ENCODE data around the genes SGTA, NCLN and SMIM44.

DNA sequence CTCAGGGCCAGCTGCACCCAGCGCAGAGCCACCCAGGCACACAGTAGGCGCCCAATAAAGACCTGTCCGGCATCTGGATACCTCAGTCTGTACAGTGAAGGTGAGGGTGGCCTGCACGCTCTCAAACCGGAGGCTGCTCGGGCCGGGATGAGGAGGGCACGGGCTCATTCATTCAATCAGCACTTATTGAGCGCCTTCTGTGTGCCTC, 294 bp downstream of the SLC39A3 start:
- RRBS = 2% methylated on average over 7 of the region's 9 CpGs

- RRBS = 97% methylated on average over 3 of the region's 23 CpGs
Measured at GRCh38 chr19:2762773-2763469, 20.2 kb downstream of the SGTA start.

GRCh38 chr19:2783151-2783796, at the start of gene SGTA:
Gene SGTA, minus strand, starts transcription at chr19:2783273.
- RRBS = 2% methylated on average over 13 of the region's 48 CpGs

GRCh38 chr19:2902546-2902927, 1.8 kb downstream of the ZNF57 start:
- RRBS = no CpG with 5 or more reads among the region's 4 CpGs

DNA sequence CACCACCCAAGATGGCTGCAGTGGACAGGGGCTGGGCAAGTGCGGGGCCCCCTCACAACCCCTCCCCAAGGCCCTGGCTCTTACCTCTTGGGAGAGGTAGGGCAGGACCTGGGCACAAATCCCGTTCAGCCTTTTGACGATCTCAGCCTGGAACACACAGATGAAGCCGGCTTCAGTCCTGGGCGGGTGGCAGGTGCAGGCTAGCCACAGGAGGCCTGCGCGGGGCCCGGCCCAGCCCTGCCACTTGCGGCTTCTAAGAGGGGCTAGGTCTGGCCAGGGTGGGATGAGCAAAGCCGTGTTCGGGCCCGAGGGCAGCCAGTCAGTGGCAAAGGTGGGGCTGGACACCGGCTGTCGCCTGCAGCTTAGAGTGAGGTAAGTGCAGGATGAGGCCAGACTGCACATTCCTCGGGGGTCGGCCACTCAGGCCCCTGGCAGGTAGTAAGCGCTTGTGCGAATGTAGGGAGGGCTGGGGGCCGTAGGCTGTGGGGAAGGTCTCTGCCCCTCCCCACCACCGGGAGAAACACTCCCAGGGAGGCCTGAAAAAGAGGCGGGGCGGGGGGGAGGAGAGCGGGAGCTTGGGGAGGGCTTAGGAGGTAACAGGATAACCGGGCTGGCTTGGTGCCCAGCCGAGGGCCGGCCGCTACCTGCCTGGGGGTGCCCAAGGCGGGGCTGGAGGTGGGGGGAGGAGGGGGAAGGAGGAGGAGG, 6.6 kb downstream of the TLE5 start:
- RRBS = 97% methylated on average over 7 of the region's 28 CpGs

DNA sequence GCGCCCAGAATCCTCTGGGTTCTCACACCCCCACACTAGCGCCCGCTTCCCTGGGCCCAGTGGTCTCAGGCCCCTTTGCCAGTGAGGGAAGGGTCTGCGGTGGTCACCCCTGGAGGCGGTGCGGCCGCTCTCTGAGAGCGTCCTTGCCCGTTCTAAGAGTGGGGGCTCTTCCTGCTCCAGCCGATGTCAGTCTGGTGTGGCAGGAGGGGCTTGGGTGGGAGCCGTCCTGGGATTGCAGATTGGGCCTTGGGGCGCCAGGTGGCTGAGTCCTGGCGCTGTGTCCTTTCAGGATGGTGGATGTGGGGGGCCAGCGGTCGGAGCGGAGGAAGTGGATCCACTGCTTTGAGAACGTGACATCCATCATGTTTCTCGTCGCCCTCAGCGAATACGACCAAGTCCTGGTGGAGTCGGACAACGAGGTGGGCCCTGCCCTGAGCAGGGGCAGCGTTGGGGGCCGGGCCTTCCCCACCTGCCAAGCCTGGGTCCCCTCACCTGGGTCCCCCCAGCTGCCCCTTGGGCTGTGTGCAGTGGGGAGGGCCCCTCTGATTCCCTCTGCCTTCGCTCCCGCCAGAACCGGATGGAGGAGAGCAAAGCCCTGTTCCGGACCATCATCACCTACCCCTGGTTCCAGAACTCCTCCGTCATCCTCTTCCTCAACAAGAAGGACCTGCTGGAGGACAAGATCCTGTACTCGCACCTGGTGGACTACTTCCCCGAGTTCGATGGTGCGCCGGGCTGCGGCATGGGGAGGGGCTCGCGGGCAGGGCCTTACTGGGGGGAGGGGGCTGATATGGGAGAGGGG, 17.0 kb upstream of the GNA15 start:
- RRBS = 100% methylated on average over 4 of the region's 38 CpGs

DNA sequence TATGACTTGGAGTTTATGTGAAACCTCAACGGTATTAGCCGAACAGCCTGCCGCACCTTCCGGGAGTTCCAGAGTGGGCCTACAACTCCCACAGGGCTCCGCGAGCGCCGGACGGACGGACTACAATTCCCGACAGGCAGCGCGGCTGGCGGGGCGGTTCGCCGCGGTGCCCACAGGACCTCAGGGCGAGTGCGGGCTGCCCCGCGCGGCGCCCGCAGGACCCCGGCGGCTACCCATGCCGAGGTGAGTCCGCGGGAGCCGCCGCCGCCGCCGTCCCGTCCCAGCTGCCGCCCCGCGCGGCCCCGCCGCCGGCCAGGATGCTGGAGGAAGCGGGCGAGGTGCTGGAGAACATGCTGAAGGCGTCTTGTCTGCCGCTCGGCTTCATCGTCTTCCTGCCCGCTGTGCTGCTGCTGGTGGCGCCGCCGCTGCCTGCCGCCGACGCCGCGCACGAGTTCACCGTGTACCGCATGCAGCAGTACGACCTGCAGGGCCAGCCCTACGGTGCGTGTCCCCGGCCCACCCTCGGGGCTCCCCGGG, at the start of gene NCLN:
TSS of gene NCLN (plus strand) at position 217 of the 537 bp plus-strand sequence.
- RRBS = under 1% methylated on average over 29 of the region's 67 CpGs

DNA sequence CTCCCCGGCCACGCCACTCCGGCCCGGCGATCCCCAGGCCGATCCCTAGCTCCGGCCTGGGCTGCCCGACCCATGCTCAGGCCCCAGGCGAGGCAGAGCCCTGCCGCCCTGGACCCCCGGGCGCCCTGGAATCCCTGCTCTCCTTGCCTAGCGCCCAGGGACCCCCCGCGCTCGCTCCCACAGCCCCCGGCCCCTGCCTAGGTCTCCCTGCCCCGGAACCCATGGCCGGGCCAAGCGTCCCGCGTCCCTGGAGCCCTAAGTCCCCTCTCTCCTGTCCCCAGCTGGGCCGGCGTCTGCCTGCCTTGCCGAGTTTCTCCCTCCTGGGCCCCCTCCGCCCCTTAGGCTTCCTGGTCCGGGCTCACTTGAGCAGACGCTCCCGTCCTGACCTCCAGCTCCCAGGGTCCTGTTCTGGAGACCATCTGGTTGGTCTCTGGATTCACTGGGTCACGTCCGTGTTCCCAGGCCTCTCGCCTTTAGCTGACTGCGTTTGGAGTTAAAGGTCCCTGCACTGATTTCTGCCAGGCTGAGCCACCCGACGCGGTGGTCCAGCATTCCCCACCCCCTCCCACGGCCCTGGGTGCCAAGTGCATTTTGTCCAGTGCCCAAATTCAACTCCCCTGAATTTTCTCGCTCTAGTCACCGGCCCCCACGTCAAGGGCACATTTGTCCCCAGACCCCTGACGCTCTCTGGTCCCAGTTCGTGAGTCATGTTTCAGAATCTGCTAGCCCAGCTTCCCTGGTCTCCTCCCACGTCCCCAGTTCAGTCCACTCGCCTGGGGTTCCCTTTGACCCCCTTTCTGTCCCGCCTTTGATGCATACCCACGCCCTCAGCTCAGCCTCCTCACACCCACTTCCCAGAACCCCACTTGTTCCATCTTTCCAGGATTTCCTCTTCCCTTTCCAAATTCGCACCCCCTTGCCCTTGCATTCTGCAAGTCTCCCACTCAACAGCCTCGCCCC, 801 bp downstream of the NCLN start:
- RRBS = 1% methylated on average over 20 of the region's 48 CpGs

GRCh38 chr19:3193279-3194380, 7.9 kb downstream of the NCLN start:
- RRBS = 55% methylated on average over 5 of the region's 48 CpGs

- RRBS = 9% methylated on average over 16 of the region's 44 CpGs
Measured at GRCh38 chr19:3284602-3285630, 60.5 kb downstream of the CELF5 start.

GRCh38 chr19:3357402-3357869, 8.9 kb upstream of the NFIC start:
- RRBS = no CpG with 5 or more reads among the region's 12 CpGs

GRCh38 chr19:3358894-3360147, 7.1 kb upstream of the NFIC start:
- RRBS = 1% methylated on average over 112 of the region's 172 CpGs

DNA sequence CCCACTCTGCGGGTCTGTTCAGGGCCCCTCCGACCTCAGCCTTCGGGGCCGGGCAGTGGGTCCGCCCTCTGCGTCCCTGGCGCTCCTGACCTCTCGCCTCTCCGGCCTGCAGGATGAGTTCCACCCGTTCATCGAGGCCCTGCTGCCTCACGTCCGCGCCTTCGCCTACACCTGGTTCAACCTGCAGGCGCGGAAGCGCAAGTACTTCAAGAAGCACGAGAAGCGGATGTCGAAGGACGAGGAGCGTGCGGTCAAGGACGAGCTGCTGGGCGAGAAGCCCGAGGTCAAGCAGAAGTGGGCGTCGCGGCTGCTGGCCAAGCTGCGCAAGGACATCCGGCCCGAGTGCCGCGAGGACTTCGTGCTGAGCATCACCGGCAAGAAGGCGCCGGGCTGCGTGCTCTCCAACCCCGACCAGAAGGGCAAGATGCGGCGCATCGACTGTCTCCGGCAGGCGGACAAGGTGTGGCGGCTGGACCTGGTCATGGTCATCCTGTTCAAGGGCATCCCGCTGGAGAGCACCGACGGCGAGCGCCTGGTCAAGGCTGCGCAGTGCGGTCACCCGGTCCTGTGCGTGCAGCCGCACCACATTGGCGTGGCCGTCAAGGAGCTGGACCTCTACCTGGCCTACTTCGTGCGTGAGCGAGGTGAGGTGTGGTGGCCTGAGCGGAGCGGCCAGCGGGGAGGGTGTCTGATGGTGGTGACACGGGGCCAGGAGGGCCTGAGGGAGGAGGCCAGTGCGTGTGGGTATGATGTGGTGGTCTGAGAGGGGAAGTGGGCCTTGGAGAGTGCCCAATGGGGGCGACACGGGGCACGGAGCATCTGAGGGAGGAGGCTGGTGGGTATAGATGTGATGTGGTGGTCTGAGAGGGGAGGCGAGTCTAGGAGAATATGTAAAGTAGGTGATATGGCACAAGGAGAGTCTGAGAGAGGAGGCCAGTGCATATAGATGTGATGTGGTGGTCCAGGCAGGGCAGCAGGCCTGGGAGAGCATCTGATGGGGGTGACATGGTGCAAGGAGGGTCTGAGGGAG, 15.5 kb downstream of the NFIC start:
- RRBS = 96% methylated on average over 16 of the region's 71 CpGs

GRCh38 chr19:3413786-3414213, 47.4 kb downstream of the NFIC start:
- RRBS = no CpG with 5 or more reads among the region's 10 CpGs

- RRBS = 20% methylated on average over 1 of the region's 16 CpGs
Measured at GRCh38 chr19:3429582-3430123, 50.7 kb downstream of the SMIM24 start.

DNA sequence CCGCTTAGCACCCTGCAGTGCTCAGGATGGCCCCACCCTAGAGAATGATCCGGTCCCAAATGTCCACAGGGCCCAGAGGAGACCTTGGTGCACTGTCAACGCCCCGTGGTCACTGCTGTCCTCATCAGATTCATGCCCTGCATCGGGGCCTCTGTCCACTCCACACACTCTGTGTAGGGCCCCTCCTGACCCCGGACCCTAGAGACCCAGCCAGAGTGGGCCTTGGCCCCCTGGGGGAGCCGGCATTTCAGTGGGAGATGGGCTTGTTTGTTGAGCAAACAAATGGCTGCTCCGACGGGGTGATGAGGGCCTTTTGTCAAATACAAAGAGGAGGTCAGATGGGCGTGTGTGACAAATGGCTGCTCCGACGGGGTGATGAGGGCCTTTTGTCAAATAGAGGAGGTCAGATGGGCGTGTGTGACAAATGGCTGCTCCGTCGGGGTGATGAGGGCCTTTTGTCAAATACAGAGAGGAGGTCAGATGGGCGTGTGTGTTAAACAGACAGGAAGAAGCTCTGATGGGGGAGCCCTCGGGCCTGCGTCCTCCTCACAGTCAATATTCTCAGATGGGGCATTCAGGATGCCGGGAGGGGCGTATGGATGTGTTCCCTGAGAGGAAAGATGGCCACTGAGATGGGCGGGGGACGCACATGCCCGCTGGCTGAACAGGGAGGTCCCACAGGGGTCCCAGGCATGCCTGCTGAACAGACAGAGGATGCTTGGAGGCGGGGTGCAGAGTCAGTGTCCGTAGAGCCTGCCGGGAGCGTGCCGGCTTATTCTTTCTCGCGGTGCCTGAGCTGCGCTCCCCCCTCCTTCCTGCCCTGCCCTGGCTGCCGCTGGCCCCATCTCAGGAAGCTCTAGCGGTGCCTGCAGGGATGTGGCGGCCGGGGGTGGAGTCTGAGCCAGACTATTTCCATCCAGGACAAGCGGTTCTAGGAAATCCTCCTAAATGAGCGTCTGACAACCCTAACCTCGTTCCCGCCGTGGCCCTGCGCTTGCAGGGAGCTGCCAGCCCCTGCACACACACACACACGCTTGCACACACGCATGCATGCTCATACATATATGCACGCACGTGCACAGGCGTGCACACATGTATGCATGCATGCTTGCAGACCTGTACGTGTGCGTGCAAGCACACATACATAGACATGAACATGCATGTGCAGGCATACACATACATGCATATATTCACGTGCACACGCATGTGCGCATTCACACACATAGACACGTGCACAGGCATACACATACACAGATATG, 36.1 kb downstream of the SMIM24 start:
- RRBS = 94% methylated on average over 2 of the region's 52 CpGs

DNA sequence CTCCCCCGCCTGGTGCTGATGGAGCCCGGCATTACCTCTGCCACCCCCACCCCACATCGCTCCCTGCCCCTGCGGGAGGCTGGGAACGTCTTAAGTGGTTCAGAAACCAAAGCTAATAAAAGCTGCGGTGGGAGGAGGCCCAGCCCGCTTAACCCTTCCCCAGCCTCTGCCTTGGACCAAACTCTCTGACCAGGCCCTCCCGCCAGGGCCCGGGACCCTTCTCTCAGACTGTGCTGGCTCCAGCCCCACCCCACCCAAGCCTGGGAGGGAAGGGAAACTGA, 22.1 kb downstream of the SMIM24 start:
- RRBS = 95% methylated on average over 2 of the region's 9 CpGs

DNA sequence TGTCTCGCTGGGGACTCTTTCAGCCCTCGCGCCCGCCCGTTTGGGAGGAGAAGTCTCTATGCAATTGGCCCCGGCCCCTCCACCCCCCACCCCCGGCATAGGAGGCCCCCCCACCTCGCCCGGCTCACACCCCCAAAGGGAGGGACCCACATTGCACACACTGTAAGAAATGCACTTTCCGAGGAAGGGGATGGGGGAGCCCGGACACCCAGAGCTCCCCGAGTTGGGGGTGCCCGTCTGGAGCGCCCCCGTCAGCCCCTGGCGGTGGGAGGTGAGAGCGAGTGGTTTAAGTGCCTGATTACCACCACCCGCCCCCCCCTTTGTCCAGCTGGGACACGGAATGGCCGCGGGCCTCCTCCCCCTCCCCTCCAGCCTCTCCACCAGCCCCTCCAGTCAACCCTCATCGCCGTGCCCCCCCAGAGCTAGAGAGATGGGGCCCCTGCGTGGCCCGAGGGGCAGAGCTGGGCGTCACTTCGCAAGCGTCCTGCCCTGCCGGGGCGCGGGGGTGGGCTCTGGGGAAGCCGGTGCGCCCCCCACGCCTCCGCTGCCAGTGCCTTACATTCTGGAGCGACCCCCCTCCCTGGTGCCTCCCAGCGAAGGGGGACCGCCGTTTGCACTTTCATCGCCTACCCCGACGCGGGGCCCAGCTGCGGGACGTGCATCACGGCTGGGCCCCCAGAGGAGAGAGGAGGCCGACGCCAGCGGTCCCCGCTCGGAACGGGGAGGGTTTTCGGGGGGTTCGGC, 16.6 kb downstream of the SMIM24 start:
- RRBS = 95% methylated on average over 3 of the region's 54 CpGs

DNA sequence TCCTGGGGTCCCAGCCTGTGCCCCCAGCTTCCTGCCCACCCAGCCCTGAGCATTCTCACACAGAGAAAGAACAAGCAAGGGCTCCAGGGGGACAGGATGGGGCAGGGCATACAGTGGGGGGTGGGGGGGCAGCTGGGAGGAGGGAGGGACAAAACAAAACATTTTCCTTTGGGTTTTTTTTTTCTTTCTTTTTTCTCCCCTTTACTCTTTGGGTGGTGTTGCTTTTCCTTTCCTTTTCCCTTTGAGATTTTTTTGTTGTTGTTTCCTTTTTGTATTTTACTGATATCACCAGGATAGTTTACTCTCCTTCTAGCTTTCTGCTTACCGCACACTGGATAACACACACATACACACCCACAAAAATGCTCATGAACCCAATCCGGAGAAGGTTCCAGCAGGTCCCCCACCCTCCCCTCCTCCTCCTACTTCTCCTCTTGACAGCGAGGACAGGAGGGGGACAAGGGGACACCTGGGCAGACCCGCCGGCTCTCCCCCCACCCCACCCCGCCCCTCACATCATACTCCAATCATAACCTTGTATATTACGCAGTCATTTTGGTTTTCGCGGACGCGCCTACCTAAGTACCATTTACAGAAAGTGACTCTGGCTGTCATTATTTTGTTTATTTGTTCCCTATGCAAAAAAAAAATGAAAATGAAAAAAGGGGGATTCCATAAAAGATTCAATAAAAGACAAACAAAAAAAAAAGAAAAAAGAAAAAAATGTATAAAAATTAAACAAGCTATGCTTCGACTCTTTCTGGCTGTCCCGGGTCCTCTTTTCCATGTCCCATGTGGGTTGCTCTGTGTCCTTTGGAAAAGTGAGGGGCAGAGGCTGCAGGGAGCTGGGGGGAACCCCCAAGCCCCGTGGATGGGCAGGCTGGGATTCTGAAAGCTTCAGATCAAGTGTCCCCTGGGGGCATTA, 11.6 kb downstream of the SMIM24 start:
- RRBS = 100% methylated on average over 1 of the region's 14 CpGs

- RRBS = 87% methylated on average over 19 of the region's 62 CpGs
Measured at GRCh38 chr19:3482812-3483816, at the start of gene SMIM44. Gene SMIM44, minus strand, starts transcription at chr19:3483441.

Data from CMK (cell line).